PC-3 (cell line): ENCODE measurements around a stretch of chr11.

DNA sequence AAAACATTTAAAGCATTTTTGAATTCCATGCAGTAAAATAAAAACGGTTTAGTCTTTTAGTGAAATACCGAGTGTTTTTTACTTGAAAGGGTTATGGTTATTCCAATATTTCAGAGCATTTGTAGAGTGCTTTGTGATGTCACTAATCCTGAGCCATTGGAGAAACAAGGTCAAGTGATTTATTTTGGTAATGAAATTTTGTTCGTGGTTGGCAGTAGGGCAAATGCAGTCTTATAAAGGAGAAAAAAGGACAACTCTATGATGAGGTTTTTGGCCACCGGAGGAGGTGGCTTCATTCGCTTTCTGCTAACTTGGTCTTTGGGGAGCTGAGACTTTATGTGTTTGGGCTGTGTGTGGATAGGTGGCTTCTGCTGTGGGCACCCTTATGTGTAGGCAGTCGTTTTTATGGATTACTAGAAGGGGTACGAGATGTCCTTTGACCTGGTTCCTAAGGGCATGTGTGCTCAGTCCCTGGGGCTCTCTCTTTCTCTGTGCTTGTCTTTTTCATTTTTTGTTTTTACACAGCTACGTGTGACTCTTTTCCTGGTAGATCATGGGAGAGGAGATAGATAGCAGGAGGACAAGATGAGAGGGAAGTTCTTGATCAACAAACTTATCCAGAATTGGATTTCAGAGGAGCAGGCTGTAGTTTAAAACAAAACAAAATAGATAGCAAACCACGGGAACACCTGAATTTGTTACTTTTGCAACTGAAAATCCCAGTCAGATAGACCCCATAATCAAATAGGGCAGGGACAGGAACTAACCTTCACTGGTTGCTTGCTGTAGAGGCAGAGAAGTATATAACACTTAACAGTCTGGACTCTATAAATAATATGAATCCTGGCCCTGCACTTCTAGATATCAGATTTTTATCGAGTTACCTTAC is 93.4 kb downstream of the TEAD1 start:
- RAMPAGE, long total RNA, result no peak

DNA sequence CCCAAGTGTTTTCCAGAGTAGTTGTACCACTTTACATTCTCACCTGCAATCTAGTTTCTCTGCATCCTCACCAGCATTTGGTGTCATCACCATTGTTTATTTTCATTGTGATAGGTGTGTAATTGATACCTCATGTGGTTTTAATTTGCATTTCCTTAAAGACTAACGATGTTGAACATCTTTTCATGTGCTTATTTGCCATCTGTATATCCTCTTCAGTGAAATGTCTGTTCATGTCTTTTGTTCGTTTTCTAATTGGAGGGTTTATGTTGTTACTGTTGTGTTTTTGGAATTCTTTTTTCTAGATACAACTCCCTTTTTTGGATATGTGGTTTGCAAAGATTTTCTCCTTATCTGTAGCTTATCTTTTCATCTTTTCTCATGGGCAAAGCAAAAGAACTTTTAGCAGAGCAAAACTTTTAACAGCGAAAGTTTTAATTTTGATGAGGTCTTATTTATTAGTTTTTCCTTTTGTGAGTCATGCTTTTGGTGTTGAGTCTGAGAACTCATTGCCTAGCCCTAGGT is 99.2 kb downstream of the TEAD1 start:
- RAMPAGE, long total RNA, result no peak

DNA sequence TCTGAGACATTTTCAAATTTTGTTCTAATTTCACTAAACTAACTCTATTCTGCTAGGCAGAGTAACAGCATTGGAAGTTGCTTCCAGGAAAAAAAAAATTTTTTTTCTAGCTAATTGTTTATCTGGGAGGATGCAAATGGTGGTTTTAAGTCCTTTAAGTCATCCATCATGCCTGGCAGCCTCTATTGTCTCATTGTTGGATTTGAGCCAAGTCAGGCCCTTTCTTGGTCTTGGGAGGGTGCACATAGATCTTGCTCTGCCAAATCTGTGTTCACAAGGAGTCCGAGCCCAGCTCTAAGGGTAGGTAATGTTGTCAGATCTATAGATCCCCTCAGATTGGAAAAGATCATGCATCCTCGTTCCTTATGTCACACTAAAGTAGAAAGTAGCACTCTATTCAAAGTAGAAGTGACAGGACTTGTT is 166.2 kb upstream of the RASSF10 start:
- RAMPAGE, long total RNA, result no peak

GRCh38 chr11:12853584-12854362 is 155.3 kb upstream of the RASSF10 start:
- RAMPAGE, long total RNA, result no peak

DNA sequence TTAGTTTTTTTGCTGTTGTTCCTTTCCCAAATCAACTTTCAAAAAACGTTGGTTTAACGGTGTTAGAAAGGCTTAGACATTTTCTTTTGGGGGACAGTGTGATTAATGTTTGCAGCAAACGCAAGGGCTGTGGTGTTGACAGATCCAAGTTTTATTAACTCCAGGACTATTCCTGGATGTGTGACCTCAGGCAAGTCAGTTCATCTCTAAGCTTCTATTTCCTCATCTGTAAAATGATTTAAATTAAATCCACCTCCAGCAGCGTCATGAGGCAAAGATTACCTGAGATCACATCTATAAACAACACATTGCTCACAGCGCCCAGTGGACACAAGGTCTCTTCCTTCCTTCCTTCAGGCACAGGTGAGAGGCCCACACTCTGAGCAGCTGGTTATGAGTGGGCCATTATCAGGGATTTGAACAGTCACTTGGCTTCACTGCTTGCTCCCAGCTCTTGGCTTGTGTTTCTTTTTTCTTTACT is 111.3 kb upstream of the RASSF10 start:
- RAMPAGE, long total RNA, result no peak

DNA sequence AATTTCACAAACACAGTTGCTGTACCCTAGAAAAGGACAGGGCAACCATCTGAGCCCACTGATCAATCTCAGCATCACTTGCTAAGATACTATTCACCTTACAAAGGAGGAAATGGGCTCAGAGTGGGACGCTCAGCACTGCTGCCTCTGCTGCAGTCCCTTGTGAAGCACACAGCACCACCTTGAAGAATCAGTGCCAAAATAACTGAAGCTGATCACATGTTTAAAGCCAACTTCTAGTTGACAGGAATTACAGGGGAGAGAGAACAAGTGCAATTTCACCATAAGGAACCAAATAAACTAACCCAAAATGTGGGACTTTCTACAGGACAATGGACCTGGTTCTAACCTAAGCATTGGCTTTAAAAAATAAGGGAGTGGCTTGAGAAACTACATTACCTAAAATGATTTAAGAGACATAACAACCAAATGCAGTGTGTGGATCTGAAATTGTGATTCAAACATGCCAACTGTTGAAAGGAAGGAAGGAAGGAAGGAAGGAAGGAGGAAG is 35.2 kb downstream of the RASSF10 start:
- RAMPAGE, long total RNA, result no peak

DNA sequence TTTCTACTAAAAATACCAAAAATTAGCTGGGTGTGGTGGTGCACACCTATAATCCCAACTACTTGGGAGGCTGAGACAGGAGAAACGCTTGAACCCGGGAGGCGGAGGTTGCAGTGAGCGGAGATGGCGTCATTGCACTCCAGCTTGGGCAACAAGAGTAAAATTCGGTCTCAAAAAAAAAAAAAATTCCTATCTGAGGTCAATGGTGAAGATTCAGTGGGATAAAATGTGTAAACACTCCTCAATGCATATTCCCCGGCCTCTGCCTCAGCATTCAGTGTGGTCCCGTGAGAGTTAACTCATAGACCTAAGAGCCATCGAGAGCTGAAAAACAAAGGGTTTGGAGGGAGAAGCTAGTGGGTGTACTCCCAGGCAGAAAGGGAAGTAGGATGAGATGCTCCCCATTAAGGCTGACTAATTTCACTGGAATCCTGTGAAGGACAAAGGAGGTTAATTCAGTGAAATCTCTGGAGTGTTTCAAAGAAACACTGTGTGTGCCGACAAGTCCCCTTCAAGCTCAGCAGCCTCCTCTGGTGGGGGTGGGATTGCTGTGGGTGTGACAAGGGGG is 61.7 kb upstream of the BMAL1 start:
- RAMPAGE, long total RNA, result no peak

DNA sequence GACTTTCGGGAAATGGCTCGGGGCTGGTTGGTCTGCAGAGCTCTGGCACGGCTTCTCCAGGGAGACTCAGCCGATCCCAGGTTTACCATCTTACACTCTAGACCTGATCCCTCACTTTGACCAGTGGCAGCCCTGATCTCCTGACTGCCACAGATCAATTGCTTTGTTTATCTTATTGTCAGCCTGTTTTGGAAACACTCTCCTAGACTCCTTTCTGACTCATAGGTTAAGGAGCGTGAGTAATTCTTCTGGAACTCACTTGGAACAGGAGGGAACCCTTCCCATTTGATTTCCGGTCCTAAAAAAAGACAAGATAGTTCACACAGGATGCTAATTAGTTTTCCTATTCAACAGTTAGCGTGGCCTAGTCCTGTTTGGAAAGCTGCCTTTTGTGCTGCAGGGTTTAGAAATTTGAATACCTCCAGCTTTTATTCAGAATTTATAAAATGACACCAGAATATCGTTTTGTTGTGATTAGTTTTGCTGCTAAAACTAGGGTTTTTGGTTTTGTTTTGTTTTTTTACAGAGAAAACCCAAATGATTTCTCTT is 15.9 kb upstream of the BMAL1 start:
- RAMPAGE, long total RNA, result no peak

DNA sequence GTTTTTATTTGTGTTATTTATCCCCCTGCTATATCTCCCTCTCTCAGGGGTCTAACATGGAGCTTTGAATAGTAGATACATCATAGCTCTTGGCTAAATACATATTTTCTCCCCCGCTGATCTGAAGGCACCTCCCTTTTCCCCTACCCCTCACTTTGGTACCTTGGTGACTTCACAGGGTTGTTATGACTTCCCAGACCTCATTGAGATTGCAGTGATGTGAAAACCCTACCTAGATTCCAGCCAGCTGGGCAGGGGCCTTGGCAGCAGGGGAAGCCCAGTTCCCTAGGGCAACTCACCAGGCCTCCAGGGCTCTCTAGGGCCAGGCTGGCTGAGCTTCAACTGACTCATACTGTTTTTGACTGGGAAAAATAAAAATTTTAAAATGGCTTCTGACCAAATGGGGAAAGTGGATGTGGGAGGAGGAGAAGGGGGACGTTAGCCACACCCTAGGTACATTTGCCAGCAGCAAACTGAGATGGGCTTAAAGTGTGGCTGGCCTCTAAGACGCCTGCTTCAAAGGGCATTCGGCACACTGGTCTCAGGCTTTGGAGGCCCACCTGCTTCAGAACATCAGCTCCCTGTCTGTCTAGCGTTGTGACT is 38.9 kb downstream of the BMAL1 start:
- RAMPAGE, long total RNA, result no peak

DNA sequence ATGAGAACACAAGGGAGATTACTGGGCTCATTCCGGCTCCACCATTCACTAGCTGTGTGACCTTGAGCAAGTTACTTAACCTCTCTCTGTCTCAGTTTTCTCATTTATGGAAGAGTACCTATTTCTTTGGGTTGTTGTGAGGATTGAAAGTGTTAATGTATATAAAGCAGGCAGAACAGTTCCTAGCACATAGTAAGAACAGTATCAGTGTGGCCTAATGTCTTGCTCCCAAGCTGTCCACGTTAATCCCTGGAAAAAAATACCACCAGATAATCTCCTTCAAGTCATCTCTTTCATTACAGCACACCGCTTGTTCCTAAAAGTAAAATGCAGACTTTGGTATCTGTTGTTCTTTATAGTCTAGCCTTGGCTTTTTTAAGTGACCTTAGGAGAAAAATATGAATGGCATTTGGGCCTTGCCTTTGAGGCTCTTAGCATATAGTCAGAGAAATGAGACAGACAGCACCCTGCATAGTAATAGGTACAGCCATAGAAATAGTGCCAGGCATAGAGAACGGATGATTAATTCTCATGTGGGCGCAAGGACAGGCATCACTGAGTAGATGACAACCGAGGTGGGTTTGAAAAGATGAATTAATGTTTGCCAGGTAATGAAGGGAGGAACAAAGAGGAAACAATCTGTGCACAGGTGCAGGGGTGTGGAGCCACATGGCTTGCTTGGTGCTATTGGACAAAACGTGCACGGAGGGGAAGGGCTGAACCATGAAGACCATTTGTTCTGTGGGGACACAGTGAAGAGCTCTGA is 90.3 kb downstream of the BMAL1 start:
- RAMPAGE, long total RNA, result no peak

DNA sequence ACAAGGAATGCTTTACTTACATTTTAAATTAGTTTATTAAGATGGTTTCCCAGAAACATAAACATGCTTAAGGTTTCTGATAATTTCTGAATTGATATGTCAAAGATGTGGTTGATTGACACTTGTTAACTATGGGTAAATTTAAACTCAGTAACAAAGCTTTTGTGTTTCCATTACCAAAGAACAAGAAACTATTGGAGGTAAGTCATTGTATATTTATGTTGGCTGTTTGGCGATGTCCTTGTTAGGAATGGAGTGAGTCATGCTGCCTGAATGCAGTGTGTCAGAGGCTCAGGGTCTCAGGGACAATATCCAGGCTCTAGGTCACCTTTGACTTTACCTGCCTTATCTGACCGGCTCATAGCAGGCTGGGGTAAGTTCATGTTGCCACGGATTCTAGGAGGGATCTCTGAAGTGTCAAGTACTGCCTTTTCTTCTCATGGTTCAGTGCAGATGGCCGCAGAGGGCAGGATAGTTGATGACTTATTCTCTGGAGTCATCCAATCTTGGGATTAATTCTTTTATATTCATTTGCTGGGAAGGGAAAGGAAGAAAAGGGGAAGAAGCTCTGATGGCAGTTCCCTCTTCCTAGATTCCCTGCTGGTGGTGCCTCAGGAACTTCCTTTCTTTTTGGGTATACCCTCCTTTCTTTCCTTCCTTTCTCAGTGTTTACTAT is 53.2 kb downstream of the SPON1 start:
- RAMPAGE, long total RNA, result no peak

DNA sequence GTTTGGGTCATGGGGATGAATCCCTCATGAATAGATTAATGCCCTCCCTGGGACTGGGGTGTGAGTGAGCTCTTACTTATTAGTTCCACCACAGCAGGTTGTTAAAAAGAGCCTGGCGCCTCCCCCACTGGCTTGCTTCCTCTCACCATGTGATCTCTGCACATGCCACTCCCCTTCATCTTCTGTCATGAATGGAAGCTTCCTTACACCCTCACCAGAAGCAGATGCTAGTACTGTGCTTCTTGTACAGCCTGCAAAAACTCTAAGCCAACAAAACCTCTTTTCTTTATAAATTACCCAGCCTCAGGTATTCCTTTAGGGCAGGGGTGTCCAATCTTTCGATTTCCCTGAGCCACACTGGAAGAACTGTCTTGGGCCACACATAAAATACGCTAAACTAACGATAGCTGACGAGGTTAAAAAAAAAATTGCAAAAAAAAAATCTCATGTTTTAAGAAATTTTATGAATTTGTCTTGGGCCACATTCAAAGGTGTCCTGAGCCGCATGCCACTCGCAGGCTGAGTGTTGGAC is 8.6 kb downstream of the RRAS2 start:
- RAMPAGE, long total RNA, result no peak

GRCh38 chr11:14480711-14481194 is 18.9 kb downstream of the COPB1 start:
- RAMPAGE, long total RNA, result no peak

- RAMPAGE, long total RNA, result no peak
Observed at GRCh38 chr11:14494958-14495964, 4.3 kb downstream of the COPB1 start.

- RAMPAGE, long total RNA, result no peak
Observed at GRCh38 chr11:14539914-14540671, 19.9 kb upstream of the PSMA1 start.

GRCh38 chr11:14633425-14634034 is 10.1 kb upstream of the PDE3B start:
- RAMPAGE, long total RNA, result no peak

DNA sequence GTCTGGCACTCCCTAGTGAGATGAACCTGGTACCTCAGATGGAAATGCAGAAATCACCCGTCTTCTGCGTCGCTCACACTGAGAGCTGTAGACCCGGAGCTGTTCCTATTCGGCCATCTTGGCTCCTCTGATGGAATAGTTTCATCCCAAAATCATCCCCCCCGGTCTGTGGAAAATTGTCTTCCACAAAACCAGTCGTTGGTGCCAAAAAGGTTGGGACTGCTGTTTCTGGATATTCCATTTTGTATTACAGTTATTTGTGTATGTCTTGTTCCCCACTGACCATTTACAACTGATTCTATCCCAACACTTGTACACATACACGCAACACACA is 9.6 kb upstream of the PDE3B start:
- RAMPAGE, long total RNA, result no peak

DNA sequence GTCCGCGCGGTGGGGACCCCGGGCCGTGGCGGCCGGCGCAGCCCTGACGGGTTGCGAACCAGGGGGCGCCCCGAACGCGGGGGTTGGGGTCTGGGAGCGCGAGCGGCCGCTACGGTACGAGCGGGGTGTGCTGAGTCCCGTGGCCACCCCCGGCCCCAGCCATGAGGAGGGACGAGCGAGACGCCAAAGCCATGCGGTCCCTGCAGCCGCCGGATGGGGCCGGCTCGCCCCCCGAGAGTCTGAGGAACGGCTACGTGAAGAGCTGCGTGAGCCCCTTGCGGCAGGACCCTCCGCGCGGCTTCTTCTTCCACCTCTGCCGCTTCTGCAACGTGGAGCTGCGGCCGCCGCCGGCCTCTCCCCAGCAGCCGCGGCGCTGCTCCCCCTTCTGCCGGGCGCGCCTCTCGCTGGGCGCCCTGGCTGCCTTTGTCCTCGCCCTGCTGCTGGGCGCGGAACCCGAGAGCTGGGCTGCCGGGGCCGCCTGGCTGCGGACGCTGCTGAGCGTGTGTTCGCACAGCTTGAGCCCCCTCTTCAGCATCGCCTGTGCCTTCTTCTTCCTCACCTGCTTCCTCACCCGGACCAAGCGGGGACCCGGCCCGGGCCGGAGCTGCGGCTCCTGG is 419 bp downstream of the PDE3B start:
- RAMPAGE, long total RNA, result no peak

DNA sequence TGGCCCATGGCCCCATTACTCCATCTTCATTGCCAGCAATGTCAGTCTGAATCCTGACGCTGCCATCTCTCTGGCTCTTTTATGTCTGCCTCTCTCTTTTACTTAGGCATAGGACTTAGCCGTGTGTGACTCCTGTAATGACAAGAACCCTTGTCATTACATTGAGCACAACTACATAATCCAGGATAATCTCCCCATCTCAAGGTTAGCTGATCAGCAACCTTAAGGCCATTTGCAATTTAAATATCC is 78.7 kb downstream of the CYP2R1 start:
- RAMPAGE, long total RNA, result no peak

- RAMPAGE, long total RNA, result no peak
Observed at GRCh38 chr11:15947604-15948470, 408.5 kb downstream of the SOX6 start.